Osteoblast (primary cell): Measurements from ENCODE around the gene TNFRSF1A.

- CAGE, long polyA plus RNA, result no peak
- RRBS, result no CpG with 5 or more reads among the region's 11 CpGs
Observed at GRCh38 chr12:4829230-4830182, 20.4 kb downstream of the KCNA6 start.

DNA sequence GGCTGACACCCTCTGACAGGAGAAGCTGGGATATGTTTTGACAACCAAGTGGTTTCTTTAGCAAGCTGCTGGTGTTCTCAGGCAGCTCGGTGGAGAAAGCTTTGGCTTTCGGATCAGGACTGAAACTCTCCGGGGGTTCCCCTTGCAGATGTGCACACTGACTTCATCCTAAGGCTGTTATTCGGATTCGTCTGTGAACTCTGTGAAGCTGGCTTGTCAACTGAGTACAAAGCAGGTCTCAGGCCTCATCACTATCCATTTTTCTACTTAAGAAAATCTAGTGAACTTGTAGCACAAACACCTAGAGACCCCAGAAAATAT lies 15.8 kb downstream of the KCNA5 start:
- CAGE, long polyA plus RNA, result no peak
- RRBS, result no CpG with 5 or more reads among the region's 5 CpGs

- CAGE, long polyA plus RNA, result no peak
- RRBS, result no CpG with 5 or more reads among the region's 18 CpGs
Observed at GRCh38 chr12:5121829-5122169, 78.1 kb downstream of the KCNA5 start.

DNA sequence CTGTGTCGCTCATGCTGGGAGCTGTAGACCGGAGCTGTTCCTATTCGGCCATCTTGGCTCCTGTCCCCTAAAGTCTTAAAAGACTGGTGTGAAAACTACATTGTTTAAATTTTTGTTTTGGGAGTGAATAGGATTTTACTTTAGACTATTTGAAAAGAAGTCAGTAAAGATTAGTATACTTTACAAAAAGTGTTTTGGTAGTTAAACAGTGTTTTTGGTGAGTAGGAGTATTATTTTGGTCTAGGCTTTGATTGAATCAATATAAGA lies 141.1 kb upstream of the NTF3 start:
- CAGE, long polyA plus RNA, result no peak
- RRBS, result no CpG with 5 or more reads among the region's 3 CpGs

- CAGE, long polyA plus RNA, result no peak
- RRBS, result no CpG with 5 or more reads among the region's 6 CpGs
Observed at GRCh38 chr12:5421523-5421850, 10.4 kb upstream of the NTF3 start.

- CAGE, long polyA plus RNA, result no peak
- RRBS, result no CpG with 5 or more reads among the region's 11 CpGs
Observed at GRCh38 chr12:5437633-5438180, 5.8 kb downstream of the NTF3 start.

GRCh38 chr12:5976070-5976468 lies 31.0 kb upstream of the ANO2 start:
- CAGE, long polyA plus RNA, result no peak
- RRBS, result no CpG with 5 or more reads among the region's 13 CpGs

GRCh38 chr12:5981760-5982004 lies 36.6 kb upstream of the ANO2 start:
- CAGE, long polyA plus RNA, result no peak
- RRBS, result no CpG with 5 or more reads among the region's 4 CpGs

DNA sequence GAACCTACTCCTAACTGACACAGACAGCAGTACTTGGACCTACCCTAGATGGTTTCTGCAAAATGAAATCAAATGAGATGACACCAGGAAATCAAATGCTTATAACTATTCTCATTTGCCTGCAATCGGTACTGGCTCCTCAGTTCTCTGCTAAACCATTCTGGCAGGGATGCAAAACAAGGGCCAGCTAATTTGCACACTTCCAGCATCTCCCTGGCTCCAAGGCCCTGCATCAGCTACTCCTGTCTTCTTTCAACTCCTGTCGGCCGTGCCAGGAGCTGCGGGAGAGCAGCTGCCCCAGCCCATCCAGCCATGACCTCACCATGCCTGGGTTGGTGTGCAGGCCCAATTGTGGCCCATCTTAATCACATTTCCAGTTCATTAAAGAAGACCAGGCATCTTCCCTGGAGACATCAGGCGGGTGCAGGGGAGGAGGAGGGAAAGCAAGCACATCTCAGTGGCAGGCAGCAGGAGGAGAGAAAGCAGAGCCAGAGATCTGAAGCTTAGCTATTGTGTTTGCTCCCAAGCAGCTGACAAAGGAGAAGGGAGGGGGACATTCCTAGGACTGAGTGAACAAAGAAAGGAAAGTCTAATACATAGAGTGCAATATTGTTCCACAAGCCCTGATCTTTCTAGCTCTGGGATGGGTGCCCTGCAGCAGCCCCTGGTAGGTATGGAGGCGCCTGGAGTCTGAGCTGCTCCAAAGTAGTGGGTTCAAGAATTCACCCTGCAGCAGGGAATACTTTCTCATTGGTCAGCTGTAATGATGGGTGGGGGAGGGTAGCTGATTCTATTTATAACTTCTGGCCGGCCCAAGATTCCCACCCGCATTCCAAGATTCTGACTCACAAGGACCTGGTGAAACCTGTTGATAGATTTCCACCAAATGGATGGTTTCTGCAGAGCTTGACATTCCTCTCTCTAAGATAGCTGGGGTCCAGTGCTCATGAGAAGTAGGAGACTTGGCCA lies 40.1 kb downstream of the VWF start:
- CAGE, long polyA plus RNA, result no peak
- RRBS, result no CpG with 5 or more reads among the region's 8 CpGs

DNA sequence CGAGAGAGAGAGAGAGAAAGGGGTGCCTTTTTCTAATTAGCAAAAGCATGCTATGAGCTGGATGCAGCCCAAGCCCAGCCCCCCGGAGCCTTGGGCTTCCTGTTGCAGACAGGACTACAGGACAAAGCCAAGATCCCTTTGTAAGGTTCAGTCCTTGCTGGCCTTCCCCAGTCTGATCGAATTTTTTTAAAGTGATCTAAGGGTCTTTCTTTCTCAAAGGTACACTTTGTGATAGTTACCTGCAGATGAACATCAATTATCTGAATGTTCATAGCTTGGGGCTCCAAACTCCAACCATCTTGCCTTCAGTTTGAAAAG lies 36.0 kb downstream of the VWF start:
- CAGE, long polyA plus RNA, result no peak
- RRBS, result no CpG with 5 or more reads among the region's 3 CpGs

- CAGE, long polyA plus RNA, result no peak
- RRBS, result no CpG with 5 or more reads among the region's 19 CpGs
Observed at GRCh38 chr12:6224404-6225287, 24.4 kb downstream of the CD9 start.

GRCh38 chr12:6225288-6225619 lies 25.1 kb downstream of the CD9 start:
- CAGE, long polyA plus RNA, result no peak
- RRBS, result no CpG with 5 or more reads among the region's 8 CpGs

GRCh38 chr12:6226465-6227219 lies 26.4 kb downstream of the CD9 start:
- CAGE, long polyA plus RNA, result no peak
- RRBS, result 39% methylated on average over 4 of the region's 13 CpGs

DNA sequence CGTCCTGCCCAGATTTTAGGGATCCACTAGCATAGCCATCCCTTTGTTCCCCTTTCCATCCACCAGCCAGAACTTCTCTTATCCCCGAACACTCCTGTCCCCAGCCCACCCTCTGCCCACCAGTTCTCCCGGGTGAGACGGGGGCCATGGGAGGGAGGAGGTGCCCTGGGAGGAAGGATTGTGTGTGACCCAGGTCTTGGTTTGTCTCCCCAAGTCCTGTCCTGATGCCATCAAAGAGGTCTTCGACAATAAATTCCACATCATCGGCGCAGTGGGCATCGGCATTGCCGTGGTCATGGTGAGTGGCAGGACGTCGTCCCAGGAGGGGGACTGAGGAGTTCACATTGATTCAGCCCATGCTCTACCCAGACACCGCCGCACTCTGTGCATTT lies 35.8 kb downstream of the CD9 start:
- CAGE, long polyA plus RNA, result no peak
- RRBS, result no CpG with 5 or more reads among the region's 13 CpGs

DNA sequence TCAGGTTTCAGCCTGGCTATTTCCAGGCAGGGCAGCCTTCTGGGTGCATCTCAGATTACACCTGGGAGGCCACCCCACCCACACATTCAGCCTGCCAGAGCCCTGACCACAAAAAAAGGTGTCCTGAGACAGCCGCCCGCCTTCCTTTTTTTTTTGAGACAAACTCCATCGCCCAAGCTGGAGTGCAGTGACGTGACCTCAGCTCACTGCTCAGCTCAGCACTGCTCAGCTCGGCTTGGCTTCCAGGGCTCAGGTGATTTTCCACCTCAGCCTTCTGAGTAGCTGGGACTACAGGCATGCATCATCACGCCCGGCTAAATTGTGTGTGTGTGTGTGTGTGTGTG lies 37.6 kb upstream of the PLEKHG6 start:
- CAGE, long polyA plus RNA, result no peak
- RRBS, result no CpG with 5 or more reads among the region's 7 CpGs

DNA sequence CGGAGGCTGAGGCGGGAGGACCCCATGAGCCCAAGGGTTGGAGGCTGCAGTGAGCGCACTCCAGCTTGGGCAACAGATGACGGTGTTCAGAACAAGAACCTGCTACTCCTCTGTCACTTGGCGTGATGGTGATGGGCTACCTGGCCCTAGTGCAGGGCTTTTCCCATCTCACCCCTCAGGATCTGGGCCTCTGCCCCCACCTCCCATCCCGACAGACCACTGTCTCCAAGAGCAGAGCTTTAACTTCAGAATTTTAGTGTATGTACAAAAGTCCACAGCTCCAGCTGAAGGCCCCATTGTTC lies 13.4 kb downstream of the TNFRSF1A start:
- CAGE, long polyA plus RNA, result no peak
- RRBS, result no CpG with 5 or more reads among the region's 6 CpGs

DNA sequence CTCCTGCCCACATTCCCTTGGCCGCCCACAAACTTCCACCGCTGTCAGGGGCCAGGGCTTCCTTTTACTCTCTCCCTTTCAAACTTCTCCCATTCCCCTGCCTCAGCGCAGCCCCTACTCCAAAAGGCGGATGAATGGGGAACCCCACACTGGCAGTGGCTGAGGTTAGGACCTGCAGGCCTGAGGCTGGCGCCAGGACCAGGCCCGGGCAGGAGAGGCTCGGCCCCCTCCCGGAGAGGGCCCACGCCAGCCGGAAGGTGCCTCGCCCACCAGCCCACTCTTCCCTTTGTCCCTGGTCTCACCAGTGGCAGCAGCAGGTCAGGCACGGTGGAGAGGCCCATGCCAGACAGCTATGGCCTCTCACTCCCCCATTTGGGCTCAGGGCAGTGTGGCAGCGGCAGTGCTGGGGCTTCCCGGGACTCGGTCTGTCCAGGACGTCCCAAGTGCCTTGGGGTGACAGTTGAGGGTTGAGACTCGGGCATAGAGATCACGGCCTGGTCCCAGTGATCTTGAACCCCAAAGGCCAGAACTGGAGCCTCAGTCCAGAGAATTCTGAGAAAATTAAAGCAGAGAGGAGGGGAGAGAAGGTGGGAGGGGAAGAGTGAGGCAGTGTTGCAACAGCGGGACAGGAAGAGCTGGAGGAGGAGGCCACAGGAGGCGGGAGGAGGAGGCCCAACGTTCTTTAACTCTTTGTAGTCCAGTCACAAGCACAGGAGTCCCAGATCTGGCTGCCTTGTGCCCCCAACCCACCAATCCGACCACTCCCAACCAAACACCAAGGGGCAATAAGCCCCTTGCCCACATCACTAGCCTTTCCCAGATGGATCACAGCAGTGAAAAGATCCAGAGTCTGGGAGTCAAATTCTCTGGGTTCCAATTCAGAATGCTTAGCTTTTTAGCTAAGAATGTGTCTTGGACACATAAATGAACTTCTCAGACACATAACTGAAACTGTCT lies at the start of gene TNFRSF1A:
Gene TNFRSF1A (minus strand): TSS at position 603 of the 957 bp plus-strand sequence.
- CAGE, long polyA plus RNA, result start-site peak on the minus strand centred at position 571 of the sequence, 92 bp wide, 2,092 and 1,230 reads in 2 replicates
- RRBS, result no CpG with 5 or more reads among the region's 22 CpGs

DNA sequence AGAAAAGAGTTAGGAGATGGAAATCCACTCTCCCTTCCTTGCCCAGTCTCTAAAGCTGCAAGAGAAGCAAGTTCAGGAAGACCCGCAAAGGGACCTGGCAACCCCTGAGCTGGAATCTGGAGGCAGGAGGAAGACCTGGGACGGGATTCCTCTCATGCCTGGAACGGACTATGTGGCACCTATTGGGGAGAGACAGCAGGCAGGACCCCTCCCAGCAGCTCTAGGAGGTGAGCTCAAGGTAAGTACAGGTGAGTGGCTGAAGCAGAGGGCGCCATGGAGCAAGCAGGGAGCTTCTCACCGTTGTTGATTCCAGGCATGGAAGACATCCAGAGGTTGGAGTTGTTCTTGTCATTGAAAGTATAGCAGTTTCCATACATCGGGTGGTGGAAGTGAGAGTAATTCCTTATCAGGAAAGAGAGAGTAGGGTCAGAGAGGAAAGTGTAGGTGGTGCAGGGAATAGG lies 13.6 kb upstream of the TNFRSF1A start:
- CAGE, long polyA plus RNA, result no peak
- RRBS, result no CpG with 5 or more reads among the region's 6 CpGs

DNA sequence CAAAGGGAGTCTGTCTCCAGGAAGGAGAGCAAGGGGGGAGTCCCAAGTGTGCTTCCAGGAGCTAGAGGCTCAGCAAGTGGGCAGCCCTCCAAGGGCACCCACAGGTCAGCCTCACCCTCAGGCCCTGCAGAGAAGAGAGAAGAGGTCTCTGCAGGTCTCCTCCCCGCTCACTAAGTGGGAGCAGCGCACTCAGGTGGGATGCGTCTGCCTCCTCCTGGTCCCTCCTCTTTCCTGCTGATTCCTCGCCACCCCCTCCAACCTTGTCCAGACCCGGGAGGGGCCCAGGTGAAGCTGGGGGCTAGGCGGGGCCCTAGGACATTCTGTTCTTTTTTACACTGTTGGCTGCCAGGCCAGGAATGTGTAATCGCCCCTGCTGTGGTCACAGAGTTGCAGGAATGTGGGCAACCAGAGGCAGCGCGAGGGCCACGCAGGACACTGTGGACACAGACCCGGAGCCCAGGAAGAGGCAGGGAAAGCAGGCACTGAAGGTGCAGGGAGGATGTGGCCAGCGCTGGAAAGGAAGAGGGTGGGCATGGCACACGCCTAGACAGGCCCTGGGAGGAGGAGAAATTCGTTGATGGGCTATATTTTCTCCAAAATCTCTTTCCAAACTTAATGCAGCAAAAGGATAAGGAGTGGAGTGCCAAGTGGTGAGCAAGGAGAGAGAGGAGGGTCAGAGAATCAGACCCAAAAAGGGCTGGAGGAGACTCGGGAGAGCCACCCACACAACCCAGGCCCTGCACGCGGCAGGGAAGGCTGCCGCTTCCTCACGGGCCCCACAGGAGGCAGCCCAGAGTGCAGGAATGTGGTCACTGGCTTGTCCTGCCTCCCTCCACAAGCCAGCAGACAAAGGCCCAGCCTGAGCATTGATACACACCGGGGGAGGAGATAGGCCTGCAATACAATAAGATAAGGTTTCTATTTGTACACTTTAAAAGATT lies 913 bp upstream of the SCNN1A start:
- CAGE, long polyA plus RNA, result no peak
- RRBS, result no CpG with 5 or more reads among the region's 20 CpGs

- CAGE, long polyA plus RNA, result no peak
- RRBS, result no CpG with 5 or more reads among the region's 6 CpGs
Observed at GRCh38 chr12:6432952-6433508, 11.7 kb upstream of the CD27 start.